Measurements from ENCODE around the genes EPB41, TMEM200B and SRSF4.

GRCh38 chr1:28754569-28755534, 18.1 kb downstream of the YTHDF2 start:
- PRO-cap = no peak

DNA sequence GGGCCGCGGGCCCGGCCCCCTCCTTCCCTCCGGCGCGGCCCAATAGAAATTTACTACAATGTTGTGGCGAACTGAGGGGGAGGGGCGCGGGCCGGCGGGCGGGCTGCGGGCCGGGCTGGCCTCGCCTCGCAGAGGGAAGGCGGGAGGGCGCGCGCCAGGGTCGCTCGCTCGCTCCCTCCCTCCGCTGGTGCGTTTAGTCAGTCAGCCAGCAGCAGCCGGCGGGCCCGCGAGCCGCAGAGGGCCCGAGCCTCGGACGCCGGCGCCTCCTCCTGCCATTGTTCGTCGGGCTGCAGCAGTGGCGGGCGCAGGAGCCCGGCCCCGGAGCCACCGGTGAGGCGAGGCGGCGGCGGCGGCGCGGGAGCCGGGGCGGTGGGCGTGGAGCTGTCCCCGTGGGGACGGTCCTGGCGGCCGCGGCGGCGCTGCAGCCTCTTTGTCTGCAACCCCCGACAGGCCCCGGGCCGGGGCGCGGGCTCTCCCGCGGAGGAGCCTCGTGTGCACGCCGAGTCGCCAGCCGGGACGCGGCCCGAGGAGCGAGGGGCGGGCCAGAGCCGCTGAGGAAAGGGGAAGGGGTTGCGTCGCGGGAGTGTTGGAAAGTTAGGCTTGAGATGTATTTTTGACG, at the start of gene EPB41:
Gene EPB41, plus strand, starts transcription at position 131 of the 619 bp plus-strand sequence.
- PRO-cap = bidirectional peak, plus-strand start at position 131 of the sequence, minus-strand start outside the sequence

DNA sequence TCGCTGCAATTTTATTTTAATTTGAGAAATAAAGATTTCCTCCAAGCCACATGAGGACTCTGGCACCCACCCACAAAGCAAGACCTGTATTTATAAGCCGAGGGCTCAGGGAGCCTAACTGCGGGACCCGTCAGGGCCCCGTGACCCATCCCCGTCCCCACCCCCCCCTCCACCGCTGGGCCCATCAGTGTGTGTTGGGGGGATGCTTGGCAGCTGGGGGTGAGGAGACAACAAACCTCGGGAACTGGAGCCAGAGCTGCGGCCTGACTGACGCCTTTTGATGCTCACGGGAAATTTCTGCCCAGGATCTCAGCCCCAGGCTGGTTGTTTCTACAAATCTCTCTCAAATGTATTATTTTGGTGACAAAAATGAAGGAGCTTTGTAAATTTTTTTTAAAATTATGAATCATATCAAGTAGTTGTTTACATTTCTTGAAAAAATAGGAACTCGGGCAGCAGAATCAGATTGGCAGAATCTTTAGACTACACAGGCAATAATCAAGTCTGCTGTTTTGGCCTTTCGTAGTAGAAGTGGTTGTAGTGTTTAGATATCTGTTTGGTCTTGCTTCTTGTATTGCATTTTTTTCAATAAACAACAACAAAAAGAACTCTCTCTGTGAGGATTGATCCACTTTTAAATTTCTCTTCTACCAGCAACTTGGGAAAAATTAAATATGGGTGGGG, 4.1 kb downstream of the TMEM200B start:
- PRO-cap = no peak

- PRO-cap = bidirectional peak, plus-strand start at chr1:29124002, minus-strand start at chr1:29123899
These were observed at the start of gene TMEM200B for GRCh38 chr1:29123408-29124236. Gene TMEM200B, minus strand, starts transcription at chr1:29123903.

GRCh38 chr1:29160231-29160578, 21.5 kb downstream of the SRSF4 start:
- PRO-cap = no peak

- PRO-cap = no peak
These were observed 1.1 kb downstream of the SRSF4 start for GRCh38 chr1:29180556-29180973.

GRCh38 chr1:29181365-29182349, at the start of gene SRSF4:
Gene SRSF4, minus strand, starts transcription at chr1:29181900.
- PRO-cap = bidirectional peak, plus-strand start at chr1:29181519, minus-strand start at chr1:29181417; bidirectional peak, plus-strand start at chr1:29182193, minus-strand start at chr1:29181945

GRCh38 chr1:29239149-29239779, 2.9 kb downstream of the PTPRU start:
- PRO-cap = no peak

GRCh38 chr1:29259707-29261103, 23.9 kb downstream of the PTPRU start:
- PRO-cap = no peak

DNA sequence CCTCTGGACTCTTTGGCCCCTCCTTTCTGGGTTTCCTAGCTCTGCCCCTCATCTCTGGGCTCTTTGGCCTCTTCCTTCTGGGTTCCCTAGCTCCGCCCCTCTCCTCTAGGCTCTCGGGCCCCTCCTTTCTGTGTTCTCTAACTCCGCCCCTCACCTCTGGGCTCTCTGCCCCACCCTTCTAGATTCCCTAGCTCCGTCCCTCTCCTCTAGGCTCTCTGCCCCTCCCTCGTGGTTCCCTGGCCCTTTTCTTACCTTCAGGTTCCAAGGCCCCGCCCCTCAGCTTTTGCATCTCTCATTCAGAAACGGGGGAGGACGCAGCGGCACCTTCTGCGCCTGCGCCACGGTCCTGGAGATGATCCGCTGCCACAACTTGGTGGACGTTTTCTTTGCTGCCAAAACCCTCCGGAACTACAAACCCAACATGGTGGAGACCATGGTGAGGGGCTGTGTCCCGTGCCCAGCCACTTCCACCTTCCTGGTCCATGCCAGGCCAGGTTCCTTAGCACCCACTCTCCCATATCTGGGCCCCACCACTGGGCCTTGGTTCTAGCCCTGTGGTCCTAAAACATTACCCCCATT, 88.7 kb downstream of the PTPRU start:
- PRO-cap = no peak

GRCh38 chr1:29709182-29710333, 473.2 kb downstream of the PTPRU start:
- PRO-cap = no peak

DNA sequence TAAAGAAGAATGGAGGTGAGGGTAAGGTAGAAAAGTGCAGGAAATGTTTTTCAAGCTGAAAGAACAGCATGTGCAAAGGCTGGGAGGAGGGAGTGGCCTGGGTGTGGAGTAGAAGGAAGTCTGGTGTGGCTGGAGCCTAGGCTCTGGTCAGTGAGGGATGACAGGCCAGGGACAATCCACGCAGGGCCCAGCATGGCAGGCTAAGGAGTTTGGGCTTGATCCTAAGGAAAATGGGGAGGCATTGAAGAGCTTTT, 45.9 kb downstream of the MATN1 start:
- PRO-cap = no peak

DNA sequence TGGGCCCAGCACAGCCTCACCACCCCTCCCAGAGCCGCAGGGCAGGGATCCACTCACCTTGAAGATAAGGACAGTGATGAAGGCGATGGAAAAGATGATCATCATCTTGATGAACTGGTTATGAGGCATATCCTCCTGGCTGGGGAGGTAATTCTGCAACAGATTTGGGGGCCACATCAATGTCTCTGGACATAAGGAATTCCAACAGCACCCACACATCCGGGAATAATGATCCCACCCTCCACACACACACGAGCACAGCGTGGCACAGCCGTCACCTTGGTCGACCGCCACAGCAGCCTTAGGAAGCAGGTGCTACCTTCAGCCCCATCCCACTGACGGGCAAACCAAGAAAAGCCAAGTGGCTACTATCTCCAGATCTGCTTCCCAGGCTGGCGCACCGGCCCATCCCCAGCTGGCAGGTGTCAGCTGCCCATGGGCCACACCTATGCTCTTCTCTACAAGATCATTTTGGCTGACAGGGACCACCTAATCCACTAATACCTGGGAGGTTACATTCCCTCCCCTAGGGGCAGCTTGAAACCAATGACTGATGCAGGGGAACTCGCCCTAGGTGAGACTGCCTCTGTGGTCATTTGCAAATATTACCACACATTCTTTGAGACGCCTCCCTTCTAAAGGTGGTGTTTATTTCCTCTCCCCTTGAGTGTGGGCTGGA, 14.3 kb upstream of the MATN1 start:
- PRO-cap = no peak

- PRO-cap = no peak
These were observed 2.9 kb downstream of the LAPTM5 start for GRCh38 chr1:30754335-30755489.

DNA sequence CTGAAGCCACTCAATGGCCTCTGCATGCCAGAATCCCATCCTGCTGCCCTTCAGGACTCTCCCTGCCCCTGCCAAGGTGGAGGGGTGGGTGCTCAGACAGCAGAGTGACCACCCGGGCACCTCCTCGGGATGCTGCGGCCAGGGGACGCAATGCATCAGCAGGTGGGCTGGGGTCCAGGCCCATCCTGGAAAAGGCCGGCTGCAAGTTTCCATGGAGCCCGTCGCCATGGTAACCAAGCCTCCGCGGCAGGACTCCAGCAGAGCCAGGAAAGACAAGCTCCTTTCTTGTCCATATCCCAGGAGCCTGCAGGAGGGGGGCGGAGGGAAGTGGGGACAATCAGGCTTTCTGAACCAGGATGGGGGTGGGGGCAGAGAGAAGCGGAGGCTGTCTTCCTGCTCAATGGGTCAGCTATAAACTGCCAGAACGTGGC, 58.6 kb upstream of the LAPTM5 start:
- PRO-cap = no peak

DNA sequence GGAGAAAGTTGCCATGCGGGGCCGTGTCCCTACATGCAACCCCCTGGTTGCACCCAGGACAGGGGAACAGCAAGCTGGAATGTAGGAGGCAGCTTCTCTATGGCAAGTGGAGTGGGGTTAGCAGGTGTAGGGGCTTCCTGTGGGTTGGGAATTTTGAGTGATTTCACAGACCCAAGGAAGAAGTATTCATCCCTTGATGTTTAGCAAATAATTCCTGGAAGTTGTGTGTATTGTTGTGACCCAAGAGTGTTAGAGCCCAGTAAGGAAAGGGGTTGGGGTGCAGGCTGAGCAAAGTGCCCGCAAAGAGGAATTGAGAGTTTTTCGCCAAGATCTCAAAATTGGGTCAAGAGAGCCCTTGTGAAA, 72.9 kb upstream of the LAPTM5 start:
- PRO-cap = no peak

- PRO-cap = no peak
These were observed 29.2 kb downstream of the SDC3 start for GRCh38 chr1:30879266-30879839.

GRCh38 chr1:30881742-30882149, 26.8 kb downstream of the SDC3 start:
- PRO-cap = no peak

DNA sequence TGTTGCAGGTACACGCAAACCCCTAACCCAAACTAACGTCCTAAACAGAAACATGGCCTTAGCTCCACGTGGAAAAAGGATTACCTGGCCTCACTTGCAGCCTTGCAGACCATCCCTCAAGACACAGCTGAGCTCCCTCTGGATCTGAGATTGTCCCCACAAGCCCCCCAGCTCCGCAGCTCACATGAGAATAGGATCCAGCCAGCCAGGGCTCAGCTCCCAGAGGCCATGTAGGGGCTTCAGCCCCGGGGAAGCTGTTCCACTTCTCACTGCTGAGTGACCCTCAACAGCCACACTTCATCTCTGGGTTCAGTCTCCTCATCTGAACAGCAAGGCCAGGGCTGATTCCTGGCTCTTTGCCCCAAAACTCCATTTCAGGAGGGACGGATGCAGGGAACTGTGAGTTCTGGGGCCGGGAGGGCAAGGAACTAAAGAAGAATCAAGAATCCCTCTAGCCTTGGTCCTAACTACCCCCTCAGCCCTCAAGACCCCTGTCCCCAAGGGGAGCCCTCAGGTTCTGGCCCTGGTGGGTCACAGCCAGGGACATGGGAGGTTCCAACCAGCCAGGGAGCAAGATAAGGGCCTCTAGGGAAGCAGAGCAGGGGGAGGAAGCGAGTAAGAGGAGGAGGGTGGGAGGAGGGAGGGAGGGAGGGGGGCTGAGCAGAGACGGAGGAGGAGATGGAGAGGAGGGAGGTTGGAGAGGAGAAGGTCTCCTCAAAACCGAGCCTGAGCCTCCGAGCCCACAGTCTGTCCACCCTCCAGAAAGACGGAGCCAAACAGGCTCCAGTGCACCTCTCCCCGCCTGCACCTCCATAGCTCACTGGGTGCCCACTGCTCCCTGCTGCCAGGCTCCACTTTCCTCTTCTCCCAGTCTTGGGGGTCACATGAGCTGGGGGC, 13.1 kb downstream of the SDC3 start:
- PRO-cap = no peak

DNA sequence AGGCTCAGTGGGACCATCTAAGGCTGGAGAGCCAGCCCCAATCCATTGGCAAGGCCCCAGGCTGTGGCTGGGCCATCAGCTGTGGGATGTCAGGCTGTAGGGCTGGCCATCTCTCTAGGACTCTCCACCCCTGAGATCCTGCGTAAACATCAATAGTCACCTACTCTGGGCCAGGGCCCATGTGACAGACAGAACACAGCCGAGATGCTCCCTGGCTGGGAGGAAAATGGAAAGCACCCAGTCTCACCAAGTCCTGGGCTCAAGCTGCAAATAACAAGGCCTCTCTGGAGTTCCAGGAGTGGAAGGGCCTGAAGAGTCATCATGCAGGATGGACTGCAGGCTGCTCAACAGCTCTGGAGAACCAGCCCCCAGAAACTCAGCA, 7.4 kb downstream of the SDC3 start:
- PRO-cap = no peak